Mesenchymal stem cell of adipose (primary cell): ENCODE measurements around a stretch of chr10.

GRCh38 chr10:77841668-77842582, 84.6 kb downstream of the DLG5 start:
- CAGE, long polyA plus RNA = no peak

DNA sequence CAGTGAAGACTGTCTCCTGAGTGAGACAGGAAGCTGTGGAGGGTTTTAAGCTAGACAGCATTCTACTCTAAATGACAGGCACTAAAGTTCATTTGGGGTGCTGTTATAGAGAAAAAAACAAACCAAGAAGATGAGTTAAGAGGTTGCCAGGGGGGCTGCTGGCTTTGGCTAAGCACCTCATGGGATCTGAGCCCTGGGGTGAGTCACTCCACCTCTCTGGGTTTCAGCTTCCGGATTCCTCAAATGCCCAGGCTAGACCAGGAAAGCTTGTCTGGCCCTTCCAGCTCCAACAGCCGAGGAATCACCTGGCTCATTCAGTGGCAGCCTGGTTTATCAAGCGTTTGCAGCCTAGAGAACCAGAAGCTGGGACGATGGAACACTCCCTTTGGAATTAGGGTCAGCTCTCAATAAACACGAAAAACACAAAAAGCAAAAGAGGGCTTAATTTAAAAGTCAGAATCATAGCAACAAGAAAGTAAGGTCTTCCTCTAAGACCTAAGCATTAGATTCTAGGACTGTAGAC, 81.5 kb downstream of the DLG5 start:
- CAGE, long polyA plus RNA = no peak

- CAGE, long polyA plus RNA = no peak
Observed at GRCh38 chr10:77856370-77856568, 70.3 kb downstream of the DLG5 start.

- CAGE, long polyA plus RNA = no peak
Observed at GRCh38 chr10:77875316-77876170, 51.0 kb downstream of the DLG5 start.

GRCh38 chr10:77919846-77920185, 6.7 kb downstream of the DLG5 start:
- CAGE, long polyA plus RNA = no peak

DNA sequence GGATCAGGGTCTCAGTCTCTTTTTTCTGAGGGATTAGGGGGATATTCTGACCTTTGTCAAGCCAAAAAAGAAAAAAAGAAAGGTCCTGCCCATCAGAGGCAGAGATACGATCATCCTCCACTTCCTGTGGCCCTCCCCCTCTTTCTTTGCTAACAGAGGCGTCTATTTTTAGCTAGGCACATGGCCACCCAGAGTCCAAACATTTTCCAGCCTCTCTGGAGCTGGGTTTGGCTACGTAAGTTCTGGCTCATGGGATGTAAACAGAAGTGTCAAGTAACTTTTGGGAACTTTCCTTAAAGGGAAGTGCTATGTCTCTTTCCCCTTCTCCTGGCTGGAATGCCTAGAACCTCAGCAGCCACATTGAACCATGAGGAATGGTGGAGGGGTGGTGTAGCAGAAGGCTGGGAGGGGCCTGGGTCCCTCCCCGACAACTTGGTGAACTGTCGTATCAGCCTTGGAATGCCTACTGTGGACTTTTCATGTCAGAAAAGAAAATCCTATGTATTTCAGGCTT, 44.8 kb upstream of the DLG5 start:
- CAGE, long polyA plus RNA = no peak

DNA sequence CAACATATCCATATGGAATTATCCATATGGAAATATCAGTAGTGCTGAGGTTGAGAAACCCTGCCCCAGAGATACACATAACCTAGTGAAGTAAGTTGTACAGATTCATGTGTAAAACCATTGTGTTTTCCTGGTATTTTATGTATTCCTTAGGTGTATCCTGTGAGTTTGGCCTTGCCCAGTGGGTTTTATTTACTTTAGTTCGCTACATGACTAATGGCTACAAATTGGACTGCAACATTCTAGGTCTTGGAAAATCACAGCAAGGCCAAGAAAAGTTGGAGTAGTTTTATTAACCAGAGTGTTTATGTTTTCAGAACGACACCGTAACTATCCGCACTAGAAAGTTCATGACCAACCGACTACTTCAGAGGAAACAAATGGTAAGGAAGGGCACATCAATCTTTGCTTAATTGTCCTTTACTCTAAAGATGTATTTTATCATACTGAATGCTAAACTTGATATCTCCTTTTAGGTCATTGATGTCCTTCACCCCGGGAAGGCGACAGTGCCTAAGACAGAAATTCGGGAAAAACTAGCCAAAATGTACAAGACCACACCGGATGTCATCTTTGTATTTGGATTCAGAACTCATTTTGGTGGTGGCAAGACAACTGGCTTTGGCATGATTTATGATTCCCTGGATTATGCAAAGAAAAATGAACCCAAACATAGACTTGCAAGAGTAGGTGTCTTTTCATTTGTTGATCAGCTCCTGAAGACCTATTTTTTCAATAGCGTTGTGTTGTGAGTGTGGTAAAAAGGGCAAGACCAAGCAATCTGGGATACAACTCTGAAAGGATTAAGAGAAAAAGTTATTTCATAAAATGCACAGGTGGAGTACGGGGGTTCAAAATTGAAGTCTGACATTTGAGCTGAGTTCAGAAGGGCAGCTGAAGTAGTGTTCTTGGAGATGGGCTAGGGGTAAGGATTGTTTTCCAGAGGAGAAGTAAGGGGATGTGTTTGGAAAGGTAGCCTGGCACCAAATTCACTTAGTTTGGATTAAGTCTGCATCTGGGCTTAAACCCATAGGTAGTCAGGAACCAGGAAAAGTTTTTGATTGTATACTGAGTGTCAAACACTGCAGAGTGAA, 1.7 kb downstream of the RPS24 start:
- CAGE, long polyA plus RNA = no peak

GRCh38 chr10:78215516-78216167, 182.0 kb downstream of the RPS24 start:
- CAGE, long polyA plus RNA = no peak

DNA sequence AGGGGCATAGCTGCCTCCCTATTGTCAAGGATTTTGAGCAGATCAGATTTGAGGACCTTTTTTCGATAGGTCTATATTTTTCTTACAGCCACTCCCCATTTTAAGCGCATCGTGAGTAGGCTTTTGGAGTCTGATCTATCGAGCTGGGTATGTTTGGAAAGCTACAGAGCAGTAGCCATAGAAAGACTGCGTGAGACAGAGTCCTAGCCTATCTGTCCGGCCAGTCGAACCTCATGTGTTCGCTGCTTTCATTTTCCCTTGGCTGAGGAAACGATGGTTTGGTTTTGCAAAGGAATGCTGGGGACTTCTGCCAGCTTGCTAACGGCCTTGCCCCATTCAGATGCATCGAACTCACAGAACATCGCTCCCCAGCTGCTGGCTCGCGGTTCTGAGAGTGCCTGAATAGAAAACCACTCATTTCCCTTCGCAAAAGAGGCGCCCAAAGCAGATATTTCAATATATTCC, 214.9 kb downstream of the RPS24 start:
- CAGE, long polyA plus RNA = no peak

GRCh38 chr10:78331847-78332392, 298.3 kb downstream of the RPS24 start:
- CAGE, long polyA plus RNA = no peak

DNA sequence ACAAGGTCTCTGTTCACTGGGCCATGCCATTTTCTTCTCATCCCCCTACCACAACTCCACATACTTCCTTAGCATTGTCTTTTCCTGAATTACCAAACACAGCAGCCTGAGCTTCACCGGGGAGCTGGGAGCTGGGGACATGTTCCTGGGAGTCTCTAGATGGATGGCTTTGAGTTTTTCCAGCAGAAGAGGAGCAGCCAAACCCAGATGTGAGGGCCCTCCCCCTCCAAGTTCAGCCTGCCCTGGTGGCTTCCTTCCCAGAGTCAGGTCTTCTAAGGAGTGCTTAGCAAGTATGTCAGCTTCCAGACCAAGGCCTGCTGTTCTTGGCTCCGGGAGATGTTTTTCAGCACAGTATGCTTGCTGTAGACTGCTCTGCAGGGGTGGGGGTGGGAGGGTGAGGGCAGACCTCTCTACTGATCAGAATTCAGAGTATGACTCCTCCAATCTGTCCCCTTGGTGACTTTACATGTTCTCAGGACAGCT, 516.6 kb upstream of the ZMIZ1 start:
- CAGE, long polyA plus RNA = no peak

DNA sequence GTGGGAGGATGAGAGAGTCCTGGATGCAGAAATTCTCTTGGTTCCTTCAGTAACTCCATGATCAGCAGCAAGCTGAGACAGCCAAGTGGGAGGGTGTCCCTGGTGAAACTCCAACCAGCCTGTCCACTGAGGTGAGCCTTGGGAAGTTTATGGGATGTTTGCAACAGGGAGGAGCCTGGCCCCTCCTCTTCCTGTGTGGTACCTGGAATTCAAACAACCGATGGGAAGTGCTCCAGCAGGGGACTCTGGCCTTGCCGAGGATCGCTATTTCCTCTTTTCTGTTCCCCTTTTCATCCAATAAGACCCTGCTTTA, 491.1 kb upstream of the ZMIZ1 start:
- CAGE, long polyA plus RNA = no peak

DNA sequence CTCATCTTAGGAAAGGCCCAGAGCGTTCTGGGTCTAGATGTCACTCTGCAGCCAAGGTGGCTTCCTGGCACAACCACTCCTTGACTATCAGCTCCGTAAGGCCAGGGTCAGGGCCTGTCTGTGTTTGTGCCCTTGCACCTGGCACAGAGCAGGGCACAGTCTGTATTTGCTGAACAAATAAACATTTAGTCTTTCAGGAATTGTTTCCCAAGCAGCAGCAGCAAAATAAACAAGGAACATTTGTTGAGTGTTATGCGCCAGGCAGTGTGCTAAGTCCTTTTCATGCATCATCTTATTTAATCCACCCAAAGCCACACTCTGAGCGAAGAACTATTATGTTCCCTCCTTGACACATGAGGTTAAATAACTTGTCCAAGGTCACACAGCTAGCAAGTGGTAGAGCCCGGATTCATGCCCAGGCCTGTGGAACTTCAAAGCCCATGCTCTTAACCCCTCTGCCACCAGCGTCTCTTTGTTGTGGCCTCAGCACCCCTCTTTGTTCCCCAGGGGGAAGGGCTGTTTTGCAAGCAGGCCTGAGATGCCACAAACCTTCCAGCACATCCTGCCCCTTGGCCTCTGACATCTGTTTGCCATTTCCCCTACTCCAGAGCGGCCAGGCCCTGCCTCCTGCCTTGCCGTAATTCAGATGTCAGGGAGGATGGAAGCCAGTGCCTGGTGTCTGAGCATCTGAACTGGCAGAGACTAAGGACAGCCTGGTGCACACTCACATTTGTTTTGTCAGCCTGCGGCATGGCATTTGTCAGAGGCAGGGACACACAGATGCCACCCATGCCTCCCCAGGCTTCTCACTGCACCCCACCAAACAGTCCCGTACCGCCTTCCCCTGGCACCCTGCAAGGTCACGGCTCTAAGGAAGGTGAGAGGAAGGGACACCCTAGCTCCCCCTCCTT, 325.8 kb upstream of the ZMIZ1 start:
- CAGE, long polyA plus RNA = no peak

- CAGE, long polyA plus RNA = no peak
Observed at GRCh38 chr10:79038754-79039226, 30.0 kb upstream of the ZMIZ1 start.

DNA sequence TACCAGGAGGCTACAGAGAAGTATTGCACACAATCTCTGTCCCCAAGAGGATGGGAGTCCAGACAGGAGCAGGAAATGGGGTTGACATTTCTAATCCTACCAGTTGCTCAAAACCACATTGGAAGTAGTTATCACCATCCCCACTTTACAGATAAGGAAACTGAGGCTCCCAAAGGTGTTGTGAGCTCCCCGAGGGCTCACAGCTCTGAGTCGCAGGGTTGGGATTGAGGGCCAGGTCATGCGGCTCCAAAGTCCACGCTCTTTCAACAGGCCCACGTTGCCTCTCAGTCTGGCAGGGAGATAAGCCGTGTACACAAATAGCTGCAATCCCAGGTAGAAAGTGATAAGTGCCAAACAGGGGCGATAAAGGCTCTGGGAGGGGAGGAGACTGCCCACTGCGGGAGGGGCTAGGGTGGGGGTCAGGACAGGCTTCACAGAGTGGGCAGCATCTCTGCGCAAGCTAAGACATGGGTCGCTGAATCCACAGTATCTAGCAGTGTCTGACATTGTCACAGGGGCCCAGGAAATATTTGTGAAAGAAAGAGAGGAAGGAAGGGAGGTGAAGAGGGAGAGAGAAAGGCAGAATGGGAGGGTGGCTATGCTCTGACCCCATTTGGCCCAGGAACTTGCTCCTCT, 9.5 kb upstream of the ZMIZ1 start:
- CAGE, long polyA plus RNA = no peak

DNA sequence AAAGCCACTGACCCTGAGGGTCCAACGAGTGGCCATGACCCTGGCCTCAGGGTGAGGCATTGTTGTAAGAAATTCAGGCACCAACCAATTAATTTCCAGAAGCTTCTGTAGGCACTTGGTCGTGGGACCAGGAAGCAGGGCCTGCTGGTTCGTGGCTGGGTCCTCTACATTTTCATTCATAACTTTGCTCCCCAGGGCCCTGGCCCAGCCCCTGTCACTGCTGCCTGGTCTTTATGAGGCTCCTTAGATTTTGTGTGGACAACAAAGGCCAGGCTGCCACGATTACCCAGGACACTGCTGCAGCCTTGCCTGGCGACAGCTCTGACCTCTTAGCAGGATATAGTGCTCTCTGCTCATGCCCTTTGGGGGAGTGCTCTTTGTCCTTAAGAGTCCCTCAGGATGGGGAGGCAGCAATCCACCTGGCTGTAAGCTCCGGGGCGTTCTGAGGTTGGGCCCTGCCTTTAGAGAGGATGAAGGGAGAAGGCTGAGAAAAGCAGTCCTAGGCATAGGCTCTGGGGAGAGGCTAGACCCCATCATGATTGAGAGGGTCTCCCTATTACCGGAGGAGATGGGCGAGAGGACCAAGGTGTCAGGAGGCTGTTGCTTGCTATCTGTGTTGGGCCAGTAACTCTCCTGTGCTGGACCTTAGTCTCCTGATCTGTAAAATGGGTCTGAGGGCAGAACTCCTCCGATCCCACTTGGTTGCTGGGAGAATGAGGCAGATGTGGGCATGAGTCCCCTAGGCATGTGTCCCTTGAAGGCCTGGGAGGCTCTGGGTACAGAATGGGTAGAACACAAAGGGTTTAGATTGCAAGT, 4.0 kb downstream of the ZMIZ1 start:
- CAGE, long polyA plus RNA = no peak

DNA sequence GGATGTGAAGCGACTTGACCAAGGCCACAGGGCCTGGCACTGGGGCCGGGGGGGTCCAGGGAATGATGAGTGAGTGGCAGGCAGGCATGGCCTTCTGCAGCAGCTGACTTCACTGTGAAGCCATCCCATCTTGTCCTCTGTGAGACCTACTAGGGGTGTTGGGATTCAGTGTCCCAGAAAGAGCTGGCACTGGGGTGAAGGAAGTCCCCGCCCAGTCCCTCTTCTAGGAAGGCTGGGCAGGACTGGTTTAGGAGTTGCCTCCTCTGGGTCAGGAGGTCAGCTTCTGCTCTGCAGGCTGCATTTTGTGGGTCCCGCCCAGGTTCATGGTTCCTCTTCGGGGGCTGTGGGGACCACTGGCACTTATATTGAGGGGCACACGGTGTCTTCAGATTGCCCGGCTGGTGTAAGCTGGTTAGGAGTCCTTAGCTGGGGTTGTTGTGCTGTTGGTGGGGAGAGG, 10.9 kb downstream of the ZMIZ1 start:
- CAGE, long polyA plus RNA = no peak

GRCh38 chr10:79083783-79084881, 15.4 kb downstream of the ZMIZ1 start:
- CAGE, long polyA plus RNA = no peak

- CAGE, long polyA plus RNA = no peak
Observed at GRCh38 chr10:79097320-79097654, 28.5 kb downstream of the ZMIZ1 start.

GRCh38 chr10:79149540-79150783, 81.2 kb downstream of the ZMIZ1 start:
- CAGE, long polyA plus RNA = no peak